Subcutaneous preadipocyte (primary cell): ENCODE measurements around a stretch of chr19.

GRCh38 chr19:30227580-30228584 is 144.3 kb upstream of the ZNF536 start:
- CAGE, long polyA plus RNA: no peak

DNA sequence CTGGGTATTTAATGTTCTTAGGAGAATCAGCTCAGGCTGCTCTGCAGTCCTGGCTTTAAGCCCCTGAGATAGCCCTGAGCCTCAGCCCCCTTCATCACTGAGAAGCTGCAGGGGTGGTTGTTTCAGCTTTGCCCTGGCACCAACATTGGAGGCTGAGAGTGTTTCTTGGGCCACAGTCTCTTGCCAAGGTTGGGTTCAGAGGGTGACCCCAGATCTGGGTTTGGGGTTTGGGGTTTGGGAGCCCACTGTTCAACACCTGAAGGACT is 66.8 kb upstream of the ZNF536 start:
- CAGE, long polyA plus RNA: no peak

DNA sequence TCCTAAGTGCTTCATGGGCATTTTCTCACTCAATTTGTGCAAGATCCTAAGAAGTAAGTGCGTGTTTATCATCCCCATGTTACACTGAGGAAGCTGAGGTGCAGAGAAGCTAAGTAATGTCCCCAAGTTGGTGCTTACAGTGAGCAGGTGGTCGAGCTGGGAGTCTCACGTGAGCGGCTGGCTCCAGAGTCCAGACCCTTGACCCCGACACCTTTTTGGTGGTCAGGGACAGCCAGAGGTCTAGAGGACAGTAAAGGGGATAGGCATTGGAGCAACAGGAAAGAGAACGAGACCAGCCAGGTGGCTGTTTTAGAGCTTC is 185.4 kb downstream of the TSHZ3 start:
- CAGE, long polyA plus RNA: no peak

DNA sequence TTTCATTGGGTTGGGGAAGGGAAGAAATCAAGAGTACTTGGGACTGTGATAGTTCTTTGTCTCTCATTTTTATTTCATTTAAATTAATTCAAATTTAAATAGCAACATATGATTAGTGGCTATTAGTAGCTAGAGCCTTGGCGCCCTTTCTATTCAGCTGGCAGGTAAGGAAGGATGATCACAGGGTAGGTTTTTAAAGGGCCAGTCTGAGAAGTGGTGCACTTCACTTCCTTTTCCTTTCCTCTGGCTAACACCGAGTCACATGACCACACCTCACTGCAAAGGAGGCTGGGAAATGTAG is 128.8 kb downstream of the TSHZ3 start:
- CAGE, long polyA plus RNA: no peak

GRCh38 chr19:31263288-31263805 is 85.9 kb downstream of the TSHZ3 start:
- CAGE, long polyA plus RNA: no peak

DNA sequence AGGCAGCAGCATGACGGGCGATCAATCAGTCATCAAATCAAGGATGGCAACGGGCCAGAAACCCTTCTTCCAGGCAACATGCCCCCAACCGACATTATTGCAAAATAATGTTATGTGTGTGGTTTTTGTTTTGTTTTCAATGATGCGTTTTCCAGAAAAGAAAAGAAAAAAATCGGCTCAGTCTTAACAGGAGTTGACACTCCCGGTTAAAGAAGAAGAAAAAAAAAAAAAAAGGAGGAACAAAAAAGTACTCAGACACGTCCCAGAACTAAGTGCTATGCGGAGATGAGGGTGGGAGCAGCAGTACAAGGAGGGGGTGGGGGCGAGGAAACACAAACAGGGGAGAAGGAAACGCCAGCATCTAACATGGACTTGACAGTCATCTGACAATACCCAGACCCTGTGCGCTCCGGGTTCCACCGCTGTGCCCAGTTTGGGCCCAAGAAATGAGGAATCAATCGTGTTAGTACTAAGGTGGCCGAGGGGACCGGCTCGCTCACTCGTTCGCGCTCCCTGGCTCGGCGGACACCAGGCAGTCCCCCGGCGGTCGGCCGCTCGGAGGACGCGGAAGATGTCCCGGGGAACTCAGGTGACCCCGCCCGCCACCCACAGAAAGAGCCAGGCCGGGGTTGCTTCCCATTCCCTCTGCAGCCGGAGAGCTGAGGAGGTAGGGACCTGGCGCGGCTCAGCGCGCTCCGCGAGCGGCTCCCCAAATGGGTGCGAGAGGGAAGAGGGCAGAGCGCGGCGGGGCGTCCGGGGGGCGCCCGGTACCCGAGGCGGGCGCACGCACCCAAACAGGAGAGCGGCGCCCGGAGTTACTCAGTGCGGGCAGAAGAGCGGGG is 764 bp downstream of the TSHZ3 start:
- CAGE, long polyA plus RNA: no peak

GRCh38 chr19:31350559-31351230 is 1.5 kb upstream of the TSHZ3 start:
- CAGE, long polyA plus RNA: no peak

DNA sequence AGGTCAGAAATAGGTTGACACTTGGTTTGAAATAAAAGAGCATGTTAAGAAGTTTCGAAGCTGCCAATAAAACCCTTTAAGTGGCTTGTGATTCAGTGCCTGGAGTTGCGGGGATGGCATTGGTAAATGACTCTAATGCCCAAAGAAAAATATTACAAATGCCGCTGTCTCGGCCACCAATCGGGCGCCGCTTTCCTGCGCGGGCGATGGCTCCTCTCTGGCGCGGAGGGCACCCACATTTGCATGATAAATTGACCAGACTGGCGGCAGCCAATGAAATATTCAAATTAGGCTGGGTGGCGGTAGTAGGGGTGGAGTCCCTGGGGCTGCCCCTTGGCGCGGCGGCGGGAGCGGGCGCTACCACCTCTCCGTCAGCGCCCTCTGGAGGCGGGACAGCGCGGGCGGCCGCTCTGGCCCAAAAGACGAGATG is 7.7 kb upstream of the TSHZ3 start:
- CAGE, long polyA plus RNA: no peak

GRCh38 chr19:32091163-32091869 is 254.1 kb upstream of the ZNF507 start:
- CAGE, long polyA plus RNA: no peak

DNA sequence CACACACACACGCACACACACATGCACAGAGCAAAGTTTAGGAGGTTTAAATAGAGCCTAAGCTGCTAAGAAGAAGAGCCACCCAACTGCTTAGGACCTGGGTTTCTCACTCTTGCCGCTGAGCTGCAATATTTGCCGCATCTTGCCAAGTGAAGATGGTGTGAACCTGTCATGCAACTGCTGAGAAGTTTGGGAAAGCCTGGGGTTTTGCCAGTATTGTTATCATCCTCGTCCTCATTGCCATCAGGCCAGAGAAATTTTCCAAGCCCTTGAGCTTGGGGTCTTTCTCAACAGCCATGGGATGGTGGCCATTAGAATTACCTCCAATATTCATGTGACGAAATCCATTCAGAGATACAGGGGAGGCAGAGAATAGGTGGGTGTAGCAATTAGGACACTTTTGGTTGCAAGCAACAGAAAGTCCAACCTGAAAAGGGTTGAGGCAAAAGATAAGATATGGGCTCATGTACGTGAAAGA is 75.3 kb upstream of the ZNF507 start:
- CAGE, long polyA plus RNA: no peak

- CAGE, long polyA plus RNA: no peak
Measured at GRCh38 chr19:32376359-32376725, 29.2 kb upstream of the DPY19L3 start.

- CAGE, long polyA plus RNA: no peak
Measured at GRCh38 chr19:32406705-32407974, 1.6 kb downstream of the DPY19L3 start.

GRCh38 chr19:32434028-32434374 is 28.4 kb downstream of the DPY19L3 start:
- CAGE, long polyA plus RNA: no peak

DNA sequence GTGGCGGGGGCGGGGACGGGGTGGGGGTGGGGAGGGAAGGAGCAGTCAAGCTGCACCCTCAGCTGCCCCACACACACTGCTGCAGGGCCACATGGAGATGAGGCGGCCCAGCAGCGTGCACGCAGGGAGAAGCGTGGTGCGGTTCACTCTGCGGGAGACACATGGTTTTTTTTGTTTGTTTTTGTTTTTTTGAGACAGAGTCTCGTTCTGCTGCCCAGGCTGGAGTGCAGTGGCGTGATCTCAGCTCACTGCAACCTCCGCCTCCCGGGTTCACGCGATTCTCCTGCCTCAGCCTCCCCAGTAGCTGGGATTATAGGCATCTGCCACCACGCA is 21.3 kb downstream of the ANKRD27 start:
- CAGE, long polyA plus RNA: no peak

DNA sequence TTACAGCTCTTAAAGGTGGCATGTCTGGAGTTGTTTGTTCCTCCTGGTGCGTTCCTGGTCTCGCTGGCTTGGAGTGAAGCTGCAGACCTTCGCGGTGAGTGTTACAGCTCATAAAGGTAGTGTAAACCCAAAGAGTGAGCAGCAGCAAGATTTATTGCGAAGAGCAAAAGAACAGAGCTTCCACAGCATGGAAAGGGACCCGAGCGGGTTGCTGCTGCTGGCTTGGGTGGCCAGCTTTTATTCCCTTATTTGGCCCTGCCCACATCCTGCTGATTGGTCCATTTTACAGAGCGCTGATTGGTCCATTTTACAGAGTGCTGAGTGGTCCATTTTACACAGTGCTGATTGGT is 8.3 kb downstream of the NUDT19 start:
- CAGE, long polyA plus RNA: no peak

GRCh38 chr19:33077844-33078635 is 2.9 kb upstream of the GPATCH1 start:
- CAGE, long polyA plus RNA: no peak

GRCh38 chr19:33248837-33249740 is 23.4 kb upstream of the SLC7A10 start:
- CAGE, long polyA plus RNA: no peak

DNA sequence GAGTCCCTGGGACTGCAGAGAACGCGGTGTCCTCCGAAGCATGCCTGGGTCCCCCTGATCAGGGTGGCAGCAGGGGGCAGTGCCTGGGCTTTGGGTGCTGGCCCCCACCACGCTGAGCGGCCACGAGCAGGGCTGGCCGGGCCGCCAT is 26.4 kb downstream of the CEBPA start:
- CAGE, long polyA plus RNA: no peak

- CAGE, long polyA plus RNA: no peak
Measured at GRCh38 chr19:33301294-33301935, 919 bp downstream of the CEBPA start.

DNA sequence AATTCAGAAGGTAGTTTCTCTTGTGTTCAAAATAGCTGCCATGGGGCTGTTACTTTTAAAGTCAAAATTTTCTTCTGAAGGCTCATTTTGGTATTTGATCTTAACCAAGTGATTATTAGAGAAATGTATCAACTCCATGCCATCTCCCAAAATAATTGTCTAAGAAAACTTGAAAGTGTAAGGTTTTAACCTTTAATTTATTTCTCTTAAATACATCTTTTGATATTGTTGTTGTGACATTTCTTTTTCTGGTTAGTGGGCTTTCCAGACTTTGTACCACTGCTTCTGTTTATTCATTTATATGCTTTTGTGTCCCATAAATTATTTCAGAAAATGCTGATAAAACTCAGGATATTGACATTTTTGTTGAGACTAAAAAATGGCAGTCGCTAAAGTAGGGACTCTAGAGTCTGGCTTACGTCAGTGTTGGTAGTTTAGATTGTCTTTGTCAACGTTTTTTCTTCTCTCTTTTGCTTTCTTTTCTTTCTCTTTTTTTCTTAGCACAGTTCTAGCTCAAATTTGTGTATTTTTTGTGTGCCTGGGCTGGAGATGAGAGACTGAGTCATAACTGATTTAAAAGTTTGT is 7.2 kb downstream of the CEBPG start:
- CAGE, long polyA plus RNA: no peak